ENCODE data around the genes PRR30 and C2orf16.

DNA sequence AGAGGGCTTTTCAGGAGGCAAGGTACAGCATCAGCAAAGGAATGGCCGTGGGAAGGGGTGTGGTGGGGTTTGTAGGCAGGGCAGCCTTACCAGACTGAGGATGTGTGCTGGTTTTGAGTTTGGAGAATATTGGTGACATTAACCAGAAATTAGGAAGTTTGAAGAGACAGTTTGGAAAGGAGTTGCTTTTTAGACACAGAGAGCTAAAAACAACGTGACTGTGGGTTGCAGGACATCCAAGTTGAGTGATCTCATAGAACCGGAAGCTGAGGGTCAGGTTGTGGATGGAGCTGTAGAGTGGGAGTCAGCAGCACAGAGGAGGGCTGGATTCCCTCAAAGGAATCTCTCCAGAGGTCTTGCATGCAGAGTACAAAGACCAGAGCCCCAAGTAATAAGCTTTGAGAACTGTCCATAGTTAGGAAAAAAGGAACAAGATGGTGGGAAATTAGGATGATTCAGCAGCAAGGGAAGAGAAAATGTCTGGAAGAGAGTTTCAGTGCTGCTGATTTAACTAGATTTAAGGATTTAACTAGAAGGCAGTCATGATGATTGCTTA, 9.3 kb downstream of the MAPRE3 start:
- PRO-cap, result no peak

DNA sequence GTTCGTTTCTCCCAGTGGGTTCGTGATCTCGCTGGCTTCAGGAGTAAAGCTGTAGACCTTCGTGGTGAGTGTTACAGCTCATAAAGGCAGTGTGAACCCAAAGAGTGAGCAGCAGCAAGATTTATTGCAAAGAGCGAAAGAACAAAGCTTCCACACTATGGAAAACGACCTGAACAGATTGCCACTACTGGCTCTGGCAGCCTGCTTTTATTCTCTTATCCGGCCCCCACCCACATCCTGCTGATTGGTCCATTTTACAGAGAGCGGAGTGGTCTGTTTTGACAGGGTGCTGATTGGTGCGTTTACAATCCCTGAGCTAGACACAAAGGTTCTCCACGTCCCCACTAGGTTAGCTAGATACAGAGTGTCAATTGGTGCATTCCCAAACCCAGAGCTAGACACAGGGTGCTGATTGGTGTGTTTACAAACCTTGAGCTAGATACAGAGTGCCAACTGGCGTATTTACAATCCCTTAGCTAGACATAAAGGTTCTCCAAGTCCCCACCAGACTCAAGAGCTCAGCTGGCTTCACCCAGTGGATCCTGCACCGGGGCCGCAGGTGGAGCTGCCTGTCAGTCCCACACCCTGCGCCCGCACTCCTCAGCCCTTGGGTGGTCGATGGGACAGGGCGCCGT, 7.9 kb downstream of the CGREF1 start:
- PRO-cap, result no peak

DNA sequence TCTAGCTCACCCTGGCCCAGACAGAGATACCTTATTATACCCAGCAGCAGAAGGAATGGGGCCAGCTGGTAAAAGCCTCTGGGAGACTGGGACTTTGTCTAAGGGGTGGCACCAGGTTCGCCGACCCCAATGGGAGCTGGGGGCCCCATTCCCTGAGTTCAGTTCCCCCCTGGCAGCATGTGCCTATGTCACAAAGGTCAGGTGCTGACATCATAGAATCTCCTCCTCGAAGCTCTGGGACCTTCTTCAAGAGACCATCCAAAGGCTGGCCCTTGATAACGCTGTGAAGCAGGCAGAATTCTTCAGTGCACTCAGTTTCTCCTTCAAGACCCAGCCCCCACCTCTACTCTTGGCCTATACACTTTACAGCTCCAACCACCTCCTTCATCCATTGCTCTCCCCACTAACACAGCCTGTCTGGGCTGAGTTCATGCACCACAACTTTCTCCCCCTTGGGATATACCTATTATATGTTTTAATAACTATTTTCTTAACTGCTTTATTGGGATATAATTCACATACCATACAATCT, at the start of gene PRR30:
Gene PRR30 (minus strand): TSS at position 138 of the 532 bp plus-strand sequence.
- PRO-cap, result no peak

DNA sequence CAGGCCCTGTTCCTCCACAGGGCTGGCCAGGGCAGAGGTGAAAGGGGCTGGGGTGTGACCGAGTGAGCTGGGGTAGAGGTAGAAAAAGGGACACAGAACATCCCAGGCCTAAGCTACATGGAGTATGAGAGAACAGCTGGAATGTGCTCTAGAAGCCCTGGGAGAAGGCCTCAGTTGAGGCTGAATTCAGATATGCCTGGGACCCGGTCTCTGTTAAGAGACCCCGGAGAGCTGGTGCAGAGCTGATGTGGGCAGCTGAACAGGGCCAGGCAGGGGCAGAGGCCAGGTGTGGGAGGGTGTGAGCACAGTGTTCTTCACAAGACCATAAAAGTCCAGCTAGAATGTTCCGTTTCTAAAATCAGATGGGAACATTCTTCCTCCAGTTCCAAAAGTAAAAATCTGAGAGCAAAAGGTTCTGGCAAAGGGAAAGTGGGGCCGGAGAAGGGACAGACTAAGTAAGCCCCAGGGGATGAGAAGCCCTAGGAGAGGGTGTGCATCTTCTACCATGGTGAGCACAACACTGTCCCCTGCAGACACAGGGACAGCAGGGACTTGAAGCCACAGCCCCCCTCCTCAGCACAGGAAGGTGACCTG, 12.8 kb upstream of the ATRAID start:
- PRO-cap, result no peak

DNA sequence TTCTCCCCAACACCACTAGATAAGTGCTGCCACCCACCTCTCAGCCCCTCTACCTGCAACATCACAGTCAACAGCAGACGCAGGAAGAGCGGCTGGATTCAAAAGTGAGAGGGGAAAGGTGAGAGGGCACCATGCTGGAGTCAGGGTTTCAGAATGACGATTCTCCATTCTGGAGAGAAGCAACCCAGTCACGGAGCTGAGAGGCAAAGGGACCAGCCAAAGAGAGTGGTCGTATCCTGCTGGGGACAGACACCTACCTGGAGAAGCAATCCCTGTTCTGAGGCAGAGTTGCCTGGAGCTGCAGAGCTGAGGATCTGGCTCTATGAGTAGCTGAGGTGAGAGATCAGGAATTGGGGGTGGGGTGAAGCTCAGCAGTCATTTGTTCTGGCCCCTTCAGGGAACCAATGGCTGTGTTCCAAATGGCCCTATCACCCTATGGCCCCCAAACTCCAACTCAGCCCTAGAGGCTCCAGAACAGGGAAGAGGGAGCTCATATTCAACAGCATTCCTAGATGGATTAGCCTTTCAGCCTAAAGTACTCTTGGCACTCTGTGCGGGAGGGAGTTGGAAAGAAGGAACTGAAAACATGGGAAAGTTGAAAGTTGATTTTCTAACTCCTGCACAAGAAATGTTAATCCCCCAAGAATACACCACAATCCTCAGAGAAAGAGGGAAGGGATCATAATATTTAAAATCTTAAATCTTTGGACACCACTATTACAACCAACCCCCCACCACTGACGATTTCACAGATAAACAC, 3.3 kb upstream of the ATRAID start:
- PRO-cap, result no peak

DNA sequence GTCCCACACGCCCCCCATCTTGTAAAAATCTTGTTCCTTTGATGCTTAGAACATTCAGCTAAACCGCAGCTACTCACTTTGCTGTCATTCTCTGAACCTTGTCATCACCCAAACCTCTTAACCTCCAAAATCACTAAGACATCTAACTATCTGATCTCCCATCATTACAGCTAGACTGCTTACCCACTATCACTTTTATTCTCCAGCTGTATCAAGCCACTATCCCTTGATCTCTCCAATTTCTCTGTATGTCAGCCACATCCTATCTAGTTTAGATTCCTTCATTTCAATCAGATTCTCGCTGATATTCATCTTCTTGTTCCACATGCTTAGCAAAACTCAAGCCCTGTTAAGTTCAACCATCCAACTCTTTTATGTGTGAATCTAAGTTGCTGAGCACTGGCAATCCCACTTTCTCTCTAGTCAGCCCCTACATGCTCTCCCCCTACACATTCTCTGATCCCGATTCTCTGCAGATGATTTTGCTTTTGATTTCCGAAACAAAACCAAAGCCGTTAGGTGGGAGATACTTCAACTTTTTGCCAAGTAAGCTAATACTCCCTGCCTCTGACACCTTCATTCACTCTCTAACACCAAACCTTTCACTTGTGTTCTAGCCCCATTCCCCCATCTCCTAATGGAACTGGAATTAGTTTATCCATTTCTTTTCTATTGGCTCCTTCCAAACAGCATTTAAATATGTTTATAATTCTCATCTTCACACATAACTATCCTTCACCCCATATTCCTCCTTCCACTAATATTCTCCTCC, 4.5 kb downstream of the GTF3C2 start:
- PRO-cap, result no peak

- PRO-cap, result no peak
Measured at GRCh38 chr2:27369403-27369682, 795 bp downstream of the EIF2B4 start.

GRCh38 chr2:27537277-27537492, at the start of gene C2orf16:
C2orf16 (plus strand) TSS chr2:27537386.
- PRO-cap, result no peak

- PRO-cap, result unidirectional peak, plus-strand start at chr2:27773025
Measured at GRCh38 chr2:27772828-27773326, 1.4 kb downstream of the MRPL33 start.

DNA sequence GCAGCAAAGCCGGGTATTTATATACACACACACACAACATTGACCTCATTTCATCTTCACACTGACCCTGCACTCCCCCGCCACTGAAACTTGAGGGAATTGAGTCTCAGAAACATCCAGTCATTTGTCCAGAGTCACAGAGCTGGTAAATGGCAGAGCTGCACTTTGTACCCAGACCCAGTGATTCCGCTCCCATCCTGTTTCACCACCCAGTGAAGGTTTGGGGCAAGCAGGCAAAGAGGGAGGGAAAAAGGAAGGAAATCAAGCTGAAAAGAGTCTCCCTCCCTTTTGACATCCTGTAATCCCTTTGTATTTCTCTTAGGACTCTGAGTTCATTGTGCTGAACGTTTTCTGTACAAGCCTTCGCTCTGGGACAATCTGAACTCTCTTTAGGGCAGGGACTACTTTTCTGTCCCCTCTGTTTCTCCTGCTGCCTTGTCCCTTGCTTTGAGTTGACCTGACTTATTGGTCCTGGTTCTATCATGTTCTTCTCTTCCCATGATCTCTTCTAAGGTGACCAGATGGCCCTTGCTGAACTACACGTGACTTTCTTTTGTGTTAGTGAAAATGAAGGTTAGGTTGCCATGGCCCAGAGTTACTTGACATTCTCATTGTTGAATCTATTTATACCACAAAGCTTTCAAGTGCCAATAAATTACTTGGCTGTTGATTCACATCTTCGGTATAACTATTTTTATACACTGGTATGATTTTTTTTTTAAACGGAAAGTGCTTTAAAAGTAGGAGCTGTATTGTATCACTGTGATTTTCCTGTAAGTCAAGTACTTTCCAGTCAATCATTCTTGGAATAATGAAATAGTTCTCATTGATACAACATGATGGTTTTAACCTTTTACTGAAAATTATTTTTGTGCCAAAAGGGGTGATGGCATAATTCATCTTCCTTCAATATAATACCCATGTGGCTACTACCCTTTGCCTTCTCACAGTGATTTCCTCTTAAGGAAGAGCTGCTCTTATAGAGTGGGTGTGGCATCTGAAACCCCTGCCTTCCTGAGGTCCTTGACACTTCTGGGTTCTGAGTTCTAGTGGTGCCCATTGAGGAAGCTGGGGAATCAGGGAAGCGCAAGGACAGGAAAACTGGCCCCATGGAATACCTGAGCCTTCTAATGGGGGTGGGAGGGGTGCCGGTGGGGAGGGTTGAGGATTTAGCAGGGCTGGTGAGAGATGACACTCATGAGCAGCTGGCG, 24.4 kb downstream of the MRPL33 start:
- PRO-cap, result no peak

DNA sequence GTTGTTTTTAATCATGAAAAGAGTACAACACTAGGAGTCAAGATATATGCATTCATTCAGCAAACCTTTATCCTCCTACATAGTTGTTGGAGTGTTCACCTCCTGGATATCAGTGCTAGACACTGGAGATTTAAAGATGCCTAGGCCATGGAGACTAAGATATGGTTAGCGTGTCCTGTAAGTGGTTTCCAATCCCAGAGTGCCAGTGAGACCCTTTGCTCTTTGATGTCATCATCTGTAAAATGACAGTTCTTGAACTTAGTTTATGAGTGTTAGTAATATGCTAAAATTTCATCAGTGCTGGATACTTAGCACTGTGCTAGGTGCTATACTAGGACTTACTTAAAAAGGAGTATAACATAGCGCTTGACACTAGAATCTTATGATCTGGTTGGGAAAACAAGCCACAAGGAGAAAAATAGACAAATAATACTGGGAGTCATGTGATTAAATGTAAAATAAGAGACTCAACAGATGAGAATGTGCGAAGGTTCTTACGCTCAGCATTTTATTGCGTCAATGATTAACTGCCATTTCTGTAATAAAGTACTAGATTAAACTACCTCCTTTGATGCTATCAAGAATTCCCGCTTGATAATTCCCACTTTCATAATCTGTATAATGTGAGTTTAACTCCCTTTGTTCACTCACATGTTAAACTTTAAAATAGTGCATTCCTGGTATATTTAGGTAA, 31.5 kb downstream of the BABAM2 start:
- PRO-cap, result unidirectional peak, minus-strand start at position 384 of the sequence

- PRO-cap, result no peak
Measured at GRCh38 chr2:28161071-28161412, 231.6 kb upstream of the FOSL2 start.

- PRO-cap, result no peak
Measured at GRCh38 chr2:28270622-28271138, 122.0 kb upstream of the FOSL2 start.

DNA sequence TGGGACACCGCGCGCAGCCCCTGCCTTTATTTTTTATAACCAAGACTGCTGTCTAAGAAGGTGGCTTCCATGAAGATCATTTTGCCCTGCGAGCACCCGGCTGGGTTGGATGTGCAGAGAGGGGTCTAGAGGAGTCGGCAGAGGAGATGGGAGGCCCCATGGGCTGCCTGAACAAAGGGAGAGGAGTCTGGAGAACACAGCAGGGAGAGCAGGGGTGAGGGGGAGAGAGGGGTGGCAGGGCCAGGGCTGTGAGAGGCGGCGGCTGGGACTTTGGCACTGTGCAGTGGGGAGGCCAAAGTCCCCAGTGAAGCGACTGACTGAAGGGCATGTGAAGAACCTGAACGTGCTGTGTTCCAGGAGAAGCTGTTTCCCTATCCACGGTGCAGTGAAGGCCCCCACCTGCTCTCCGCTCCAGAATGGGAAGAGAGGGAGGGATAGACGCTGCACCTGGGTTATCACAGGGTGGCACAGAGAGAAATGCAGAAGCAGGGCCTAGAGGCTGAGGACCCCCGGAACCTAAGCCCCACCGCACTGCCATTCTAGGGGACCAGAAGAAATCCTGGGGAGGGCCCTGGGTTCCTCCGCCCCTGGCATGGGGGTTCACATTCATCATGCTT, 24.9 kb upstream of the FOSL2 start:
- PRO-cap, result no peak

GRCh38 chr2:28380867-28381860, 11.5 kb upstream of the FOSL2 start:
- PRO-cap, result bidirectional peak, plus-strand start at chr2:28381747, minus-strand start at chr2:28381430

DNA sequence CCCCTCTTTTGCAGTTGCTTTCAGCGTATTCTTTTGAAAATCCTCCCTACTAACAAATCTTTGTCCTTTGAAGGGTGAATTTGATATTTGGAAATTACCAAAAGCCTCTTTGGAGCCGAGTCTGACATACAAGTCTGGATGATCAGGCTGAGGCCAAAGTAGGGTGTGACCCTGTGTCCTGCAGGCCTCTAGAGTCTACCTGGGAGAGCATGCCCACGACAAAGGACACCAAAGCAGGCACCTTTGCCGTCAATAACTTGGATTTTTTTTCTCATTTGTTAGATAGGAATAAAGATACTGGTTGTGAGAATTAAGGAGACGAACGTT, 5.1 kb downstream of the FOSL2 start:
- PRO-cap, result no peak

DNA sequence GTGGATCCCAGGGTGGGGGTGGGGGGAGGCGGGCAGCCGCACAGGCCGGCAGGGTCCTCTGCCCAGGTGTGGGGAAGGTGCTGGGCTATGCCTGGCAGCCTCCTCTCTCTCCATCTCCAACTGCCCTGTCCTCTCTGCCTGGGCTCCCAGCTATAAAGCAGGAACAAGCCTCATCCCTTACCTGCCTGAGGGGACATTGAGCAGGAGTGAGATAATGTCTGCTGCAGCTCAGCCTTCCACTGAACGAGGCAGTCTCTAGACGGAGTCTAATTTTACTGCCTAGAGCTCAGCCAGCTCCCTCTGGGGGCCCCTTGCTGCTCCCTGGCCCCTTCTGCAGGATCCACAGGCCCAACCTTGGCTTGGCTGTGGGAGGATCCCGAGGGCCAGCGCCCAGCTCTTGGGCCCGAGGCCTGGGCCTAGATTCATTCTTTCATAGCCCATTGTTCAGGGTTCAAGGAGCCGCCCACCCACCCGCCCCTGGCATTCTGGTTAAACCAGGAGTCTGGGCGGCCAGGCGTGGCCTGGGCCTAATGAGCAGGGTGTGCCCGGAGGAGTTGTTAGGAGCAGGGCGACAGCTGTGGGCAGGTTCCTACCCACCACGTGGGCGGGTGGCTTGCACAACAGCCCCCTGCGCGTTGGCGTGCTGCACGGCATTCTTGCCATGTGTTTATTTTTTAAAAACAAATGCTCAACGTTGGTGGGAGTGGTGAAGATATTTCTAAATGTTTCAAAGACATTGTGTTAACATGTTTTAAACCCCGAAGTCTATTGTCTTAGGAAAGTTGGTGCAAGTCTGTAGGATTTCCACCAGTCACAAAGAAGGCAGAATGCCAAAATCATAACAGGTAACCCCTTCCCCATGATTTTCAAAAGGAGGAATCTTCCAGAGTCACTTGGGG, 44.7 kb downstream of the FOSL2 start:
- PRO-cap, result no peak

GRCh38 chr2:28471256-28471605, 24.6 kb upstream of the PLB1 start:
- PRO-cap, result no peak

DNA sequence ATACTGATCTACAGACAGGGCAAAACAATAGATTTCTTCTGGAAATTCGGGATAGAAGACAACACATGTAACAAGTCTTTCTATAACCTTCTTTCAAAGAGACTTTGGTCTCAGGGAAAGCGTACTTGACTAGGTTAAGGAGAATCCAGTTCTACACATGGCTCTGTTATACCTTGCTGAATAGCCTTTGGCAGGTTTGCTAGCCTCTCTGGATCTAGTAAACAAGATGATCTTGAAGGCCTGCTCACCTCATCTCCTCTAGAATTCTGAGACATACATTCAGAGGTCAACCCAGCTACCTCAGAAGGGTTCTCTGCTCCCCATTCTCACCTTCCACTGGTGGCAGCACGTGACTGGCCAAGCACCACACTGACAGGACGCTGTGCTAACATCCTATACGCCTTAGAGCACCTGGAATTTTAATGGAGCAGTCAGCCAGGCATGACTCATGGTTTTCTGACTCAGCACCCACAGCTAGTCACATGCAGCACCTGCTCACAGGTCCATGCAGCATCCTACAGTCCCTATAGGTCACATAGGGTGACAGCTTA, 12.3 kb downstream of the PLB1 start:
- PRO-cap, result no peak

DNA sequence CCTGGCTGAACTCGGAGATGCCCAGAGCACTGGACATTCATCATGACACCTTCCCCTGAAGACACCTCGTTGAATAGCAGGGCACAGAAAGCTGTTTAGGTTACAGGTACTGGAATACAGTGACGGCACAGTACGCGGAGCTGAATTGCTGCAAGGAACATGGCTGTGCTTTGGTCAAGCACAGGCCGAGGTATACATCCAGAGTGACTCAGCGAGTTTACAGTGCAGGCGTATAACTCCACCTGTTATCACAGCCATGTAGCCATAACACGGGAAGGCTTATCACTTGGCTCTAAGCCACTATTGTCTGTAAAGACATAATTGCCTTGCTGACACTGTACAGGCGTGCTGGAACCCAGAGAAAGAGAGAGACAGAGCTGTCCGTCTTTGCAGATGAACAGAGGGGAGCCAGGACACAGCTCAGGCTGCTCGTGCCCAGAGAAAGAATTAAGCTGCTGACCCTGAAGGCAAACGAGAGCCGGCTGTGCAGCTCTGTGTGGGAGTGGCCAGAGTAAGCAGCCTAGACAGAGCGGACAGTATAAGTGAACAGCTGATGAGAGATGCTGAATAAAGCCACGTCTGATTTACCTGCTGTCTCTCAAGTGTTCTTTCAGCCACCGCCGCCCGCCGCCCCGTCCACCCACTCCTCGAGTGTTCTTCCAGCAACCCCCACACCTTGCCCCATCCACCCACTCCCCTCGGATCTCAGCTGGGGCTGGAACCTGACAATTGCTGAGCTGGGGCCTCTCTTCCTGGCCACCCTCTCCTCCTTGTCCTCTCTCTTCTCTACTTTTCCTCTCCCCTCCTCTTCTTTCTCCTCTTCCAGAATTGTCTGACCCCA, 87.3 kb upstream of the PPP1CB start:
- PRO-cap, result no peak